Colonic mucosa (tissue), 1 donor: ENCODE data around the genes GOLGA6L7 and GOLGA8T.

GRCh38 chr15:26013979-26014240 lies 150.8 kb upstream of the ATP10A start:
- PRO-cap, result no peak

GRCh38 chr15:26050926-26051462 lies 187.9 kb upstream of the ATP10A start:
- PRO-cap, result no peak

GRCh38 chr15:26638222-26638500 lies 134.7 kb downstream of the GABRB3 start:
- PRO-cap, result unidirectional peak, minus-strand start at chr15:26638341

DNA sequence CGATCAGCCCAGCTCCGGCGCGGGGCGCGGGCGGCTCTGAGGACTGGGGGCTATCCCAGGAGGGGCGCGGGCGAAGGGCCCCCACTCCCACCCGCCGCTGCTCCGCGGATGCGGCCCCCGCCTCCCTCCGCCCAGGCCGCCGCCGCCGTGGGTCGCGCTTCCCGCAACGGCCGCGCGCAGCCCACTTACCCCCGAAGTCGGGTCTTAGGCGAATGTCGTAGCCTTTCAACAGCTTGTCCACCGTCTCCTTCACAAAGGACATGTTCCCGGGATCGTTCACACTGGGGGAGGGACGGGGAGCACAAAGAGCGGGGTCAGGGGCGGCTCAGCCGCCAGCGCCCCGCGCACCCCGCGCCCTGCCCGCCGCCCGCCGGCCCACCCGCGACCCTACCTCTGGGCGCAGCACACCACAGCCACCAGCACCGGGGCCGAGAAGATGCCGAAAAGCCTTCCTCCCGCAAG lies 343 bp downstream of the GABRB3 start:
- PRO-cap, result no peak

- PRO-cap, result unidirectional peak, minus-strand start at chr15:27064559
Measured at GRCh38 chr15:27064264-27064680, 93.3 kb downstream of the GABRG3 start.

DNA sequence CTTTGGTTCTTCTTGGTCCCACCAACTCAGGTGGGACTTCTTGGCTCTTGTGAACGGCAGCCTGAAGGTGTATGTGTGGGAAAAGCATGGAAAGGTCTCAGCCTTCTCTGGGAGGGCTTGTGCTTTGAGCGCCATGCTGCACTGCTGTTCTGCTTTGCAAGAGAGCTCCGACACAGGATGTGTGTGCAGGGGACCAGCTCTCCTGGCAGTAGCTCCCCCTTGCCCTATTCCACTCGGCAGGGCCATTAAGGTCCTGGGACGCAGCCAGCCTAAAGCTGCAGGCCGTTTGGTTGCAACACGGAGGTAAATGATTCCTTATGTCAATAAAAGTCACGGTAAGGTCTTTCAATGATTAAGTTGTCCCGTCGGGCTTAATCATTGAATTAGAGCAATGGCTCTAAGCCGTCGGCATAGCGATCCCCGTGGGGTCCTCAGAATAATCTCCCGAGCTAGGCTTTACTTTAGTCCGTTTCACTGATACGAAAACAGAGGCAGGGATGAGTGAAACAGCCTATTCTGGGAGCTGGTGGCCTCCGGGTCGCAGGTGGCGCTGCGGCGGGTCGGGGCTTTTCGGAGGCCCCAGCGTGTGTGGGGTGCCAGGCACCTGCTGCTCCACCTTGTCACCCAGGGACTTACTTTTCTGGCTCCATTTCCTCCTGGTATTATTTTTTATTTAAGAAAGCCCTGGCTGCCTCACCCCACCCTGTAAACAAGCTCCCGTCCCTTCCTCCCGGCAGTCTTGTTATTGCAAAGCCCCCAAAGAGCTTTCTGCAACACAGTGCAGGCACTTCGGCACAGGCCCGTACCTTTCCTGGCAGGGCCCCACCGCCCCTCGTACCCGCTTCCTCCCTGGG lies 525.2 kb downstream of the OCA2 start:
- PRO-cap, result no peak

DNA sequence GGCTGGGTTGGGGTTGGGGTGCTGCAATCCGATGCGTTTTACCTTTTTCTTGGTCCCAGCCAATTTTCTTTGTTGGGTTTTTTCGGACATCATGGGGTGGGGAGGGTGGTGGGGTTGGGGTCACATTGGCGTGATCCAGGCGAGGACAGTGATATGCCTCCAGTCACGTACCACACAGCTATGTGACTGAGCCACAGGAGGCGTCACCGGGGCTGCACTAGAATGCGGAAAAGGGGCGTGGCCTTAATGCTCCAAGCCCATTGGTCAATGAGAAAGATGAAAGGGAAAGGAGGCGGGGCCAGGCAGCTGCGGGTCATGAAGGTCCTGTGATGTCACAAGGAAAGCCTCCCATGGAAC lies at the start of gene GOLGA6L7:
GOLGA6L7 (minus strand) TSS at position 188 of the 357 bp plus-strand sequence.
- PRO-cap, result no peak

GRCh38 chr15:28886754-28887479 lies 1.1 kb downstream of the APBA2 start:
- PRO-cap, result no peak

- PRO-cap, result no peak
Measured at GRCh38 chr15:28989438-28990152, 103.8 kb downstream of the APBA2 start.

DNA sequence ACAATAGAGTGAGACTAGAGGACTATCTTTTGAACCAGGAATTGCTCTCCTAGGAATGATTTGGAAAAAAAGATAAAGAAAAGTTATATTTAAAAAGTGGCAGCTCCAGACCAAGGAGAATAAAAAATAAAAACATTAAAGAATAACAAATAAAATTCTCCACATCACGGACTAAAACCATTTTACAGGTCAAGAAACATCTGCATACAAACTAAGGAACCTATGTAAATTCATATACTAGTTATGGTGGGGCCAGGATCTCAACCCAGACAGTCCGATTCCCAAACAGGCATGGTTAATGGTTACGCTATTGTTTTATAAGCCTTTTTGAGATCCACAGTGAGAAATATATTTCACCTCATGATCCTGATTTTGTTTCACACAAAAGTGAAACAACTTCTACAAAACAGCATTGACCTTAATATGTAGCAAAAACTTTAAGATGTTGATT lies 1.9 kb downstream of the NSMCE3 start:
- PRO-cap, result no peak

GRCh38 chr15:29400719-29401206 lies 131.1 kb upstream of the NSMCE3 start:
- PRO-cap, result no peak

- PRO-cap, result bidirectional peak, plus-strand start at chr15:29687663, minus-strand start at chr15:29687507
Measured at GRCh38 chr15:29686993-29687732, 116.4 kb upstream of the ENTREP2 start.

GRCh38 chr15:29796681-29797088 lies 25.6 kb downstream of the TJP1 start:
- PRO-cap, result no peak

- PRO-cap, result no peak
Measured at GRCh38 chr15:29885225-29885685, 63.0 kb upstream of the TJP1 start.

DNA sequence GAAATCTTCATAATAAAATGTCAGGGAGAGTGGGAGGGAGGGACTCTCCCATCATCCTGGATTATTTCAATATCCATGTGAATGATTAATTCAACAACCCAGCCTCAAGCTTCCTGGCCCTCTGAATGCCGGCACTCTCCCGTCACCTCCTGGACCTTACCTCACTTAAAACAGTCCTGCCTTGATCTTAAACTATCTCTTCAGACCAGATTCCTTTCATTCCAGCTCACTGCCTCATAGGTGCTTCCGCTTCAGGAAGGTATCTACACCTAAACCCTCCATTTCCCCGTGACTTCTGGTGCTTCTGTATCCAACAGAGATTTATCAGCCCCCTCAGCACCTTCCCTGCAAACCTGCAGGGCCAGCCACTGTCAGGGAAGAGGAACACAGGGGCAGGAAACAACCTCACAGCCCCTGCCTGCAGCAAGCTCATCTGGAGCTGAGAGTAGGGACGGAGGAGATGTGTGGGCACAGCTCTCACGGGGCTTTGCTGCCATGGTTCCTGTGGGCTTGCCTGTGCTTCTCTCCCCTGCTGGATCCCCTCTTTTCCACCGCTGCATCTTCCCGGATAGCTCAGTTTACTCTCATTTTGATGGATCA lies 98.9 kb upstream of the TJP1 start:
- PRO-cap, result no peak

DNA sequence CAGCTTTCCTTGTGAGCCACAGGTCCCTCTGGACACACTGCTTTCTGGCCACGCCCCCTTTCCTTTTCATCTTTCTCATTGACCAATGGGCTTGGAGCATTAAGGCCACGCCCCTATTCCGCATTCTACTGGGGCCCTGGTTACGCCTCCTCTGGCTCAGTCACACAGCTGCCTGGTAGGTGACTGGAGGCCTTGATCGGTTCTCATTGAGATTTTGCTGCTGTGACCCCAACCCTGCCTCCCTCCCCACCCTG lies at the start of gene GOLGA8T:
GOLGA8T (plus strand) TSS at position 159 of the 254 bp plus-strand sequence.
- PRO-cap, result no peak

DNA sequence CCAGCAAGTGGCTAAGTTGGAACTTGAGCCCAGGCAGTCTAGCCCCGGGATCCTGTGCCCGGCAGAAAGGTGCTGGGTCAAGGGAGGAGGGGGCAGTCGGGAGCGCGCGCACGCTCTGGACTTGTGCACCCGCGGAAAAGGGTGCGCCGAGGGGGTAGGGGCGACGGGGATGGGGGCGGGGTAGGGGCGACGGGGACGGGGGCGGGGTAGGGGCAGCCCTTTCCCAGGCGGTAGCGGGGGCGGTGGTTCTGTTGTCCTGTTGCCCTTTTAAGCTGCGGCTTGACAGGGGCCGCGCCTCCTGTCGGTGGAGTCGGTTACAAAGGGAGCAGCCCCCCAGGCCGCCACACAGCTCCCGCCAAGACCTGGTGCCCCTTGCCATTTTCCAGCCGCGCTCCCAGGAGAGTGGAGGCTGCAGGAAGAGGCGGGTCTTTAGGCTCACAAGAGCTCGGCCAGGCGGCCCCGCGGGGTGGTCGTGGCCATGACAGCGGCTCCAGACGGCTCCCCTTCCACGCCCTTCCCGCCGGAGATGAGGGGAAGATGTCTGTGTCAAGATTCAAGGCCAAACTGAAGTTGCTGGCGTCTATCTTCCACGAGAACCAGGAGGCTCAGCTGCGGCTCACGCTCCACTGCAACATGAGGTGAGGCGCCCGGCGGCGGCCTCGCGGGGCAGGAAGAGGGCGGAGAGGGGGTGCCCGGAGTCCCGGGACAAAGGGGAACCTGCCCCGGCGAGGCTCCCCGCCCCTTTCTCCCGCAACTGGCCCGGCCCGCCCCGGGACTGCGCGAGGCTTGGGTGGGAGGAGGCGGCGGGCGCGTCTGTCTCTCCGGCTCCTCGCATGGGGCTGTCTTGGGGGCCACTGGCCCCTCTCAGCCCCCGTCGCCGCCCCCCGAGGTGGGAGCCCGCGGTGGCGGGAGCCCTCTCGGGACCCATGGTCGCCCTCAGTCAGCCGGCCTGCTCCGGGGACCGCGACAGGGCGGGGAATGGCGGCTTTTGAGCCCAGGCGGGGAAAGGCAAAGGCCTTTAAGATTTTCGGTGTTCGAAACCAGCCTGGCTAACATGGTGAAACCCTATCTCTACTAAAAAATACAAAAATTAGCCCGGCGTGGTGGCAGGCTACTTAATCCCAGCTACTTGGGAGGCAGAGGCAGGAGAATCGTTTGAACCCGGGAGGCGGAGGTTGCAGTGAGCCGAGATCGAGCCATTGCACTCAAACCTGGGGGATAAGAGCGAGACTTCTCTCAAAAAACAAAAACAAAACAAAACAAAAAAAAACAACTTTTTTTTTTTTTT lies 61.1 kb downstream of the GOLGA8T start:
- PRO-cap, result no peak

GRCh38 chr15:30944847-30945343 lies 41.2 kb downstream of the FAN1 start:
- PRO-cap, result no peak

DNA sequence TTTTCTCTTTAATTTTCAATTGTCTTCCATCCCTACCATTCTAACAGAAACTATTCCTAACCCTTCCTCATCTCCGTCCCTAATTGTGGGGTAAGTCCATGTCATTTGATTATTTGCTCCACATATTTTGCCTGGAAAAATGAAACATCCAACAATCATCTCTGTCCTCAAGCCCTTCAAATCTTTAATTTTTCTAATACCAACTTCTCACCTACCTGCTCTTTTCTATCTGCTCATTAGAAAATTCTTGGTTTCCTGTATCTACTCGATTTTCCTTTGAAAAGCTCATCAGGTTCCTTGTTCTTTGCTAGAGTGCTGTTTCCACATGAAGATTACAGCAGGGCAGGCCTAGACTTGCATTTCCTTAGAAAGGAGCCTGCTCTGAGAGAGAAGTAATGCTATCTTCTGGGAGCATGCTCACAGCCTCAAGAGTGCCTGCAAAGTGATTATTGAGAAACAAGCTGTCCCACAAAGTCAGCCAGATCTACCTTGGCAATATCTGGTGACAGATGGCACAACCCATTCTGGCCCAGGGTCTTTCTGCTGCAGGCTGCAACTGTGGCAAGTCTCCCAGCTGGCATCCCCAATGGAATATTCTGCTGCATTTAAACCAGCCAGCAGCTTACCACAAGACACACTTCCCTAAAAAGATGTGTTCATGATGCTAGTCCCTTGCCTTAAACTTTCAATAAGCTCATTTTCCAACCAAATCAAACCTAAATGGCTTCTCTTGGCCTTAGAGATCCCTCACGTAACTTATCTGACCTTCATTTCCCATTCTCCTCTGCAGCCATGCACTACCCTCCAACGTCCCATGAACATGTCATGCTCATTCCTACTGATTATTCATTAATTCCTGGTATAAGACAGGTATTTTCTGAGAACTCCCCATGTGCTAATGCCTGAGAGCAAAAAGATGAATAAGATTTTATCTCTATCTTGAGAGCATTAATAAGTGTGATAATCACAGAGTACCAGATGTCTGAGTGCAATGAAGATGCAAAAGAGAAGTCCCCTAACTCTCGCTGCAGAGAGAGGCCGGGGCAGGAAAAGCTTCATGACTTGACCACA lies 29.3 kb downstream of the MTMR10 start:
- PRO-cap, result no peak

- PRO-cap, result no peak
Measured at GRCh38 chr15:31203834-31204260, 102.3 kb upstream of the TRPM1 start.